LNCaP clone FGC (cell line): ENCODE measurements around a stretch of chr10.

- RRBS, 2 experiments: under 1 to 1% methylated on average over 1 of the region's 17 CpGs
These were observed 1.1 kb upstream of the GDI2 start for GRCh38 chr10:5813989-5815116.

DNA sequence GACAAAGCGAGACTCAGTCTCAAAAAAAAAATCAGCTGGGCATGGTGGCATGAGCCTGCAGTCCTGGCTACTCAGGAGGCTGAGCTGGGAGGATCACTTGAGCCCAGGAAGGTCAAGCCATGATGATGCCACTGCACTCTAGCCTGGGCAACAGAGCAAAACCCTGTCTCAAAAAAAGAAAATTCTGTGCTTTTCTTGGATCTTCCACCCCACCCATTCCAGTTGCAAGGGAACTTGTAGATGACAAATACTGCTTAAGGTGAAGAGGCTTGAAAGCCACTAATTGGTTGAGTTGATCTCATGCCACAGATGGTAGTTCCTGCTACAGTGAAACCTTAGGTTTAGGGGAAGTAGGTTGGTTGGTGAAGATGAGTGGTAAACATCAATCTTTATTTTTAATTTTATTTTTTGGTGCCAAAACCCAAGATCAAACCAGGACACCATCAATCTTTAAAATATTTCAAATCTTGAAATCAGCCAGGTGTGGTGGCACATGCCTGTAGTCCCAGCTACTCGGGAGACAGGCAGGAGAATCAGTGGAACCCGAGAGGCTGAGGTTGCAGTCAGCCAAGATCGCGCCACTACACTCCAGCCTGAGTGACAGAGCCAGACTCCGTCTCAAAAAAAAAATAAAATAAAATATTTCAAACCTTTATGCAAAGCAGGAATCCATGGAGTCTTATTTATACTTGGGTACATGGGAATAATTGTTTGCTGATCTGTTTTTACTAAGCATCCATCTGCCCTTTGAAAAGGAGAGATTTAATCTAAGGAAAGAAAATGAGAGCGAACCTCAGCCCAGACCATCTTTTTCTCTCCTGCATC, 3.0 kb upstream of the GDI2 start:
- RRBS, 2 experiments: no CpG with 5 or more reads among the region's 7 CpGs

DNA sequence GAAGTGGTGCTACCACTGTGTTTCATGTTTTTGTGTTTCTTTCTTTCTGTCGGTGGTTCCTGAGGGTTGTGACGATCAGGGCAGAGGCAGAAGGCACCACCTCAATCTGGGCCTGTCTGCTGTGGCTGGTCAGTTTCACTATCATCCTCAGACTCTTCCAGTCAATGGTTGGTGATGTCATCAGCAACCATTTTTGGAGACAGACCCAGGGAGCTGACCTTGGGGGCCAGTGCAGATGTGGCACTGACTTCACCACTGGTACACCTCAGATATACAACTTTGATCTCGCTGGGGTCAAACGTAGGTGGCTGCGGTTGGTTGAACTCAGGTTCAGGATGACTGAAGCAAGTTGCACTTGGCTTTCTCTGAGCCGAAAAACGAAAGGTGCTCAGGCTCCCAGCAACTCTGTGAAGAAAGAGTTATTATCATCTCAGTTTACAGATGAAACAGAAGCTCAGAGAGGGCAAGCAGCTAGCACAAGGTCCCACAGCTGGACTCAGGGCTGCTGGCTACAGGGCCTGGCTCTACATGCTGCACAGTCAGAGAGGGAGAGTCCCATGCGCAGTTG, 27.3 kb downstream of the ANKRD16 start:
- RRBS, 2 experiments: no CpG with 5 or more reads among the region's 8 CpGs

GRCh38 chr10:5870030-5870573, 19.6 kb downstream of the ANKRD16 start:
- RRBS, 2 experiments: no CpG with 5 or more reads among the region's 11 CpGs

GRCh38 chr10:5943350-5943976, 33.9 kb downstream of the IL15RA start:
- RRBS, 2 experiments: 98% methylated on average over 2 of the region's 17 CpGs; no CpG with 5 or more reads in 1 of the 2 experiments

GRCh38 chr10:5976540-5977159, 693 bp downstream of the IL15RA start:
- RRBS, 2 experiments: 14 to 23% methylated on average over 11 to 15 of the region's 38 CpGs

GRCh38 chr10:6112787-6113206, 24.0 kb downstream of the RBM17 start:
- RRBS, 2 experiments: no CpG with 5 or more reads among the region's 7 CpGs

DNA sequence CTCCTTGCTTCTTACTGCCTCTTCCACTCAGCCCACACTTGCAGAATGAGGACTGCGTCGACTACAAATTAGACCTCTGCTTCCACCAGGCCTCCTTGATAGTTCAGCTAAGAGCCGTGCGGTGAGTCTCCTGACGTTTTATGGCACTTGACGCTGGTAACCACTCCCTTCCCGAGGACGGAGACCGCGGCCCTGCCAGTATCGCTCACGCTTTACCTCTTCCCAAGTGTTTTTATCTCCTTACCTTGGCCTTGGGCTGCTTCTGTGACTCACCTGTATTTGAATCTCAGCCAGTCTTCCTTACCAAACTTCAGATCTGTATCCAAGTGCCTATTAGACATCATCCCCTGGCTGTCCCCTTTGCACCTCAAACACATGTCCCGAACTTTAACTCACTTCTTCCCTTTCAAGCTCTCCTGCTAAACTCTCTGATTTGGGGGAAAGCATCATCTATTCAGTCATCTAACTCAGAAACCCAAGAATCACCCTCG, 31.3 kb downstream of the RBM17 start:
- RRBS, 2 experiments: no CpG with 5 or more reads among the region's 14 CpGs

DNA sequence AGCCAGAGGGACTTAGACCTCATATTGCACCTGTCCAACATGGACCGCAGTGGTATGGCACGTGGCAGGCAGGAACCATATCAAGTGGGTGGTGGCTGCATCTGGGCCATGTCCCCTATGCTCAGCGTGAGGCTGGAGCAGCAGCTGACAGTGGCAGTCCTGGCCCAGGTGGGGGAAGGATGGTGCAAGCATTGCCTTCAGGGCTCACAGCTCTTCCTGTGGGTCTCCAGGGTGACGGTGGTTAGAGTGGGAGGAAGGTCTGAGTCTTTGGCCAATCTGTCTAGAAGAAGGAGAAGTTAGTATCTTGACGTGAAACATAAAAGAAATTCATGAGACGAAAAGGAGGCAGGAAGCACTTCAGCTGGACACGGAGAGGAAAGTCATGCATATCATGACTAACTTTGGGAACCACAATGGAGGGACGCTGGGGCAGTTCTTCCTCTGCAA, 54.4 kb upstream of the PFKFB3 start:
- RRBS, 2 experiments: no CpG with 5 or more reads among the region's 8 CpGs

DNA sequence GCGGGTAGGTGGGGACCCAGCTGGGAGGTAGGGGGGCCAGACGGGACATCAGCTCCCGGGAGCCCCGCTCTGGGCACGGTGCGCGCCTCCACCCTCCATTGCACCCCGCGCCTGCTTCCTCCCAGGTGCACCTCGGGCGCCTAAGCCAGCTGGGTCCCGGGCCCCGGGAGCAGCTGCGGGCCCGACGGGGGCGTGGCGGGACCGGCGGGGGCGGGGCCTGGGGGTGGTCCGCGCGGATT, 39.3 kb upstream of the PFKFB3 start:
- RRBS, 2 experiments: under 1 to 1% methylated on average over 20 of the region's 24 CpGs

DNA sequence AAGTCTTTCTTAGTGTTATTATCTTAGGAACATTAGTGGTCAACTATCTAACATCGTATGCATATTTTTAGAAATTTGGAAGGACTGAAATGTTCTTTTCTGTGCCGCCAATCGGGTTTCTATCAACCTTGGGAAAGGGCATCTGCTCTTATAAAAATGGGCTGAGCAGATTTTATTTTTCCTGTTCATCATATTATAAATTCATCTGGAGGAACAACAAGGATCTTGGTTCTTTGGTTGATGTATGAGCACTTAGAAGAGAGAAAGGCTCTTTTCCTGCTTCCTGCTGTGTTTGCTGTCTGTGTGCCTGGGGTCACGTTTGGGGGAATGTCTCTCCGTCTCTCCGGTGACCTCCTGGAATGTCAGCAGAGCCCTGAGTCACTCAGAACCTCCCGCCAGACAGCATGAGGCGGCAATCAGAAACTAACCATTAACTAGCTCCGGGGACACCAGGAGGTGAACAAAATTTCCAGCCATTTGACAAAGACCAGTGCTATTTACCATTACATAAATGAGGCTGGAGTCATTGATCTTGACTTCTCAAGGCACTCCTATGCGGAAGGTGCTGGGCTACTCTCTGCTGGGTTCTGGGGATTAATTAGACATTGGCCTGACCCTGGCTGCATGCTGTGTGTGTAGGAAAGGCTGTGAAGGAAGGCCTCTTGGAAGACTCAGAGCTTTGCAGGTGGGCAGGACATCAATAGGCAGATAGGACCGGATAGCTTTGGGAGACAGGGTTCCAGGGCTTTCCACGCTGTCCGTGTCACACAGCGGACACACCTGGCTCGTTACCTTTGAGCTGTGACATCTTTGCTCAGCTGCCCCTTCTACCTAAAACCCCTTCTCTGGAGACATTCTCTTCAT, 76.8 kb downstream of the PFKFB3 start:
- RRBS, 2 experiments: 59 to 60% methylated on average over 3 of the region's 15 CpGs

DNA sequence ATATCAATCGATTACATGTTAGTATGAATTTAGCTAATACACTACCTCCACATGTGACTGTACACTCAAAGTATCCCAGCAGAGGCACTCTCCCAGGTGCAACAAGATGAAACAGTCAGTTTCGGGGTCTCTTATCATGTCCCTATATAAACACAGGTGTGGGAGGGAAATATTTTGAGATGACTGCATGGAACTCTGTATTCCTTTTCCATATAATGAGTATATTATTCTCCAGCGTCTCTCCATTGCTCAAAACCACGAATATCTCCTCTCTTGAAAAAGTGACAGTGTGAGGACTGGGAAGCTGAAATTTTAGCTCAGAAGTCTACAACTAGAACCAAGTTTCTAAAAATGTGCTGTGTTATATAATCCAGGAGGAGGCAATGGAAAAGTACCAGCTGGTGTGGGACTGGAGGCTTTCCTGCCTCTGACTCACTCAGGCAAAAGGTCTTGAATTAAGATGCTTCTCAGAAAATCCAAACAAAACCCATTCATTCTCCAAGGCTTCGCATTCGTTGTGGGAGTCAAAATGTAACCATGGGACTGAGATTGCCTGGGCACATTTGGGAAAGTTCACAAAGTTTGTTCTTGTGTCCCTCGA, 180.2 kb downstream of the PFKFB3 start:
- RRBS, 2 experiments: no CpG with 5 or more reads among the region's 7 CpGs

GRCh38 chr10:6916840-6917588, 336.9 kb upstream of the PRKCQ start:
- RRBS, 2 experiments: no CpG with 5 or more reads among the region's 10 CpGs

GRCh38 chr10:6973865-6974376, 393.8 kb upstream of the PRKCQ start:
- RRBS, 2 experiments: no CpG with 5 or more reads among the region's 7 CpGs

GRCh38 chr10:7367168-7368088, 43.4 kb downstream of the SFMBT2 start:
- RRBS, 2 experiments: no CpG with 5 or more reads among the region's 26 CpGs

GRCh38 chr10:7401671-7402095, 9.2 kb downstream of the SFMBT2 start:
- RRBS, 2 experiments: no CpG with 5 or more reads among the region's 8 CpGs

DNA sequence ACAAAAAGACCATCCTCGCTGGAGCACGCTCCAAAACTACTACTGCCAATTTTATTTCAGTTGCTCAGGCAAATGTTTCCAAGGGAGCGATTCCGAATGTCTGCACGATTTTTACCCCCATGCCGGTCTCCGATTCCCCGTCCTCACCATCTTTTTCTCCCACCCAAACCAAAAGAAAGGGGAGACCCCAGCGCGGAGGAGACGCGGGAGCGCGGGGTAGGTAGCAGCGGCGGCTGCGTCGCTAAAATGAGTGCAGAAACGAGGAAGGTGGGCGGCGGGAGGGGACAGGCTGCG, 694 bp downstream of the SFMBT2 start:
- RRBS, 2 experiments: no CpG with 5 or more reads among the region's 22 CpGs

DNA sequence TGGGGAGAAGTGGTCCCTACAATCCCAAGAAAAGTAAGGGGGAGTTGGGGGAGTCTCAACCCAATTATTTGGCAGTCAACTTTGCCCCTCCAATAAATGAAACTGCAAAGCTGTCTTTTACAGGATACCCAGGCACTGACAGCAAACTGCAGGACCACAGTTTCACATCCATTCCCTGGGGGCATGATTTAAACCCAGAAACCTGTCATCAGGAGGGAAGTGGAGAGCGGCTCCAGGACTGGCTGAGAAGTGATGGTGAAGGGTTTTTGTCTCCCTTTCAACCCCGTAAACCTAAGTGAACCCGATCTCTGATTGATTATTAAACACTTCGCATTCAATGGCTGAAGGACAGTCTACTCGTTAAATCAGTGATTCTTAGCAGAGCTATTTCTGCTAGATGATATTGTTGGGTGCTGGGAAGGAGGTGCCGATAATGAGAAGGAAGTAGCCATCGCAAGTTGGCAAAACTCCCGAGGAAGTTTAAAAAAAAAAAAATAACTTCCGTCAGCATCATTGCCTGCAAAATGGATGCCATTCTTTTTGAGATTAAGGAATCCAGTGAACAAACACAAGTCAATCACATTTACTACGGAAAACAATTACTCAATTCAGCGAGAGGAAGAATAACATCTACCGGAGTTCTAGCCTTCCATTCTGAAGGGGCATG, 74.2 kb upstream of the SFMBT2 start:
- RRBS, 2 experiments: no CpG with 5 or more reads among the region's 12 CpGs

DNA sequence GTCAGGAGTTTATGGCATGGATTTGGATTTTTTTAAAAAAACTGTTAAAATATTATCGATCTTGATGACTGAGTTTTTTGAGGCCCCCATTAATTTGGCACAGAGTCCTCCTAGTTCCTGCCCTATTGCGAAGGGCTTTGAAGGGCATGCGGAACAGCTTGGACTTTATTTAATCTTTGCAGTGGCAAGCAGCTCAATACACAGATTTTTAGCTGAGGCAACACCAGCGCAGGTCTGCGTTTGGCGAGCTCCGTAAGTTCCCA, 453 bp upstream of the TAF3 start:
- RRBS, 2 experiments: no CpG with 5 or more reads among the region's 7 CpGs

- RRBS, 2 experiments: no CpG with 5 or more reads among the region's 10 CpGs
These were observed 4.9 kb downstream of the GATA3 start for GRCh38 chr10:8059353-8059779.